NCI-H460 (cell line): ENCODE measurements around the genes ANP32A and SPESP1.

GRCh38 chr15:67147388-67148050 is 82.1 kb downstream of the SMAD3 start:
RAMPAGE:
- cytosol, long total RNA: no peak
- long total RNA: no peak
- nucleus, long total RNA: no peak

GRCh38 chr15:67148991-67150043 is 83.9 kb downstream of the SMAD3 start:
RAMPAGE:
- cytosol, long total RNA: no peak
- long total RNA: no peak
- nucleus, long total RNA: no peak

RAMPAGE:
- cytosol, long total RNA: no peak
- long total RNA: no peak
- nucleus, long total RNA: no peak
Measured at GRCh38 chr15:67164692-67165304, 89.7 kb downstream of the AAGAB start.

RAMPAGE:
- cytosol, long total RNA: no peak
- long total RNA: no peak
- nucleus, long total RNA: no peak
Measured at GRCh38 chr15:67685350-67686291, 139.7 kb upstream of the SKOR1 start.

DNA sequence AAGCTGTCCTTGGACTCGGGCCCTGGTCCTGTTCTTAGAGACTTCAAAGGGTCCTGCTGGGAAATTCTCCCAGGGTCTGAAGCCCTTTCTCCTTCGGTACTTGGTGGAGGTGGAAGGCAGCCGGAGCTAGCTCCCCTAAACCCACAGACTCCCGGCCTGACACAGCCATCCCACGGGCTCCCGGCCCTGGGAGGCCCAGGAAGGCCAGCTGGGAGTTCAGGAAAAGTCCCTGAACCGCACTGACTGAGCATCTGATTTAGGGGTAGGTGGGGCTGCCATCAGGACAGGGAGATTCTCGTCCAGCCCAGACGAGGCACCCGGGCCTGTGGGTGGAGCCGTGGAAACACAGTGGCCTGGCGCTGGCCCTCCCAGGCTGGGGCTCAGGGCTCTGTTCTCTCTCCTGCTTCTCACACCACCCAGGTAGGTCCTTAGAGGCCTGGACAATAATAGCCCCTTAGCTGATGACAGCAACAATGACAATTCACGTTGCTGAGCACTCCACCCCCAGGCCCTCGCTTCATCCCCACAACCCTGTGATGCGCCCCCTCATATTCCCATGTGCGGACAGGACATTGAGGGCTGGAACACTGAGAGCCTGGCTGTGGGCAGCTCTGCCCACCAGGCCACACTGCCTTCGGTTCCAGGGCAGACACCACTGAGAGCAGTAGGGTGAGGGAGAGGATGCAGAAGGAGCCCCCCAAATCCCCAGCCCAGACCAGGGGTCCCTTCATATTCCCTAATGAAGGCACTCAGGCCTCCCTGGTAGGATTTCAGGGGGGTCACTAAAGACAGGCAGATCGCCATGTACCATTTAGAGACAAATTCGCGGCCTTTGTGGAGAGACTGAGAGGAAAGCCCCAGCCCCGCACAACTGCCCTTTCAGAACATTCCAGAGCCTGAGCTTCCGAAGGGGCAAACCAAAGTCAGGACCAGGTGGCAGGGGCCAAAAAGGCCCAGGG is 4.5 kb downstream of the CALML4 start:
RAMPAGE:
- cytosol, long total RNA: no peak
- long total RNA: no peak
- nucleus, long total RNA: no peak

DNA sequence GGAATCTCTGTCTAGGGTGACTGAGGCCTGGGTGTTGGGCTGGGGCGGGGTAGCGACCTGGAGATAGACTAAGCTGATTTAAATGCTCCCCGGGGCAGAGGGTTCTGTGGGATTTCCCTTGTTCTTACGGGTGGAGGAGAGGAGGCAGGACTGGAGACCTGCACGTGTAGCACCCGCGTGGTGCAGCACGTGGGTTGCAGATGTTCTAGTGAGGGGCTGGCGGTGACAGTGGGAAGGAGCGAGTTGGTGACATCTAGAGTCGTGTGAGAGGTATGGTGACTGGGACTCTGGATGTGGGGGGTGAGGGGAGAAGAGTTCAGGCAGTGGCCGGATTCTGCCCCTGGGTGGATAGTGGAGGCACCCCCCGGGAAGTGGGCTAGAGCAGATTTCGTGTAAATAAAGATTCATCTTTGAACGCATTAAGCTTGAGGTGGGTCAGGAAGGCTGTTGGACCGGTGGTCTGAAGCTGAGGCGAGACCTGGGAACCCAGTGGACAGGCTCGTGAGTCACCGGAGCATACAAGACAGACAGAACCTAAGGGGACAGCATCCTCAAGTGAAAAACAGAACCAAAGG is 498 bp upstream of the CLN6 start:
RAMPAGE:
- cytosol, long total RNA: no peak
- long total RNA: no peak
- nucleus, long total RNA: no peak

GRCh38 chr15:68256346-68257465 is 20.8 kb upstream of the FEM1B start:
RAMPAGE:
- cytosol, long total RNA: no peak
- long total RNA: no peak
- nucleus, long total RNA: no peak

DNA sequence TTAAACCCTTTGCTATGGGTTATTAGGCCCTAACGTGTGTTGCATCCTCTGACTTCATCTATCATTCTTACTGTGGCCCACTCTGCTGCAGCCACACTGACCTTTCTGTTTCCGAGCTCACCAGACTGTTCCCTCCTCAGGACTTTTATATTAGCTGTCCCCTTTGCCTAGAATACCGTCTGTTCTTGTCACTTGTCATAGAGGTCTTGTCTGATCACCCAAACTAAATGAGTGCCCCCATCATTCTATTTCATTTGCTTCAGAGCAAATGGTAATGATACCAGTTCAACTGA is 861 bp upstream of the FEM1B start:
RAMPAGE:
- cytosol, long total RNA: no peak
- long total RNA: no peak
- nucleus, long total RNA: no peak

RAMPAGE:
- cytosol, long total RNA: no peak
- long total RNA: no peak
- nucleus, long total RNA: no peak
Measured at GRCh38 chr15:68407470-68407910, 24.5 kb downstream of the ITGA11 start.

GRCh38 chr15:68479315-68479817 is 47.4 kb upstream of the ITGA11 start:
RAMPAGE:
- cytosol, long total RNA: no peak
- long total RNA: no peak
- nucleus, long total RNA: no peak

GRCh38 chr15:68789535-68790566 is 30.8 kb downstream of the ANP32A start:
RAMPAGE:
- cytosol, long total RNA: no peak
- long total RNA: no peak
- nucleus, long total RNA: no peak

RAMPAGE:
- cytosol, long total RNA: start-site peak on the minus strand at chr15:68820768-68820907, 6,792 and 7,784 reads in 2 replicates
- long total RNA: start-site peak on the minus strand at chr15:68820768-68820895, 949 and 2,021 reads in 2 replicates
- nucleus, long total RNA: start-site peak on the minus strand at chr15:68820762-68820895, 6,949 and 1,416 reads in 2 replicates
Measured at GRCh38 chr15:68820710-68820953, at the start of gene ANP32A. Gene ANP32A (minus strand): TSS chr15:68820895.

GRCh38 chr15:68821711-68822555 is 1.2 kb upstream of the ANP32A start:
RAMPAGE:
- cytosol, long total RNA: no peak
- long total RNA: no peak
- nucleus, long total RNA: no peak

RAMPAGE:
- cytosol, long total RNA: no peak
- long total RNA: no peak
- nucleus, long total RNA: no peak
Measured at GRCh38 chr15:68929812-68931267, at the start of gene SPESP1. Gene SPESP1 (plus strand): TSS chr15:68930525.

DNA sequence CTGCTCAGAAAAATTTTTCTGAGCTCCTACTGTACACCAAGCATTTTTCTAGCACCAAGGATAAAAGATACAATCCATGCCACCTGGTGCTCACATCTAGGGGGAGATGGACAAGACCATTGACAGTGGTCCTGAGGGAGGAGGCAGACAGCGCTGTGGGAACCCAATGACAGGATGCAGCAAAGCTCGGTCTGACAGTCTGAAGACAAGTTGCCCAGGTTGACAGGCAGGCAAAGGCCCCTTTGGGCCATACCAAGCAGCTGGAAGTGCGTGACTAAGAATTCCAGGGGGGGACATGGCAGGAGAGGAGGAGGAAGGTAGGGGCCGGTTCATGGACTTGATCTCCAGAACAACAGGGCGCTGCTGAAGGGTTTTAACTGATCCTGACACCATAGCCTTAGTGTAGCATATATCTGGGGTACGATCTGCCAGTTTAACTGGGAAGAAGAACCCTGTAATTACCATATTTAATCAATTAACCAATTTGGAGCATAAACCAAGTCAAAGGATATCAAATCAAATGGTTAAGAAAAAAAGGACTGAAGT is 83.4 kb downstream of the RPLP1 start:
RAMPAGE:
- cytosol, long total RNA: no peak
- long total RNA: no peak
- nucleus, long total RNA: no peak

DNA sequence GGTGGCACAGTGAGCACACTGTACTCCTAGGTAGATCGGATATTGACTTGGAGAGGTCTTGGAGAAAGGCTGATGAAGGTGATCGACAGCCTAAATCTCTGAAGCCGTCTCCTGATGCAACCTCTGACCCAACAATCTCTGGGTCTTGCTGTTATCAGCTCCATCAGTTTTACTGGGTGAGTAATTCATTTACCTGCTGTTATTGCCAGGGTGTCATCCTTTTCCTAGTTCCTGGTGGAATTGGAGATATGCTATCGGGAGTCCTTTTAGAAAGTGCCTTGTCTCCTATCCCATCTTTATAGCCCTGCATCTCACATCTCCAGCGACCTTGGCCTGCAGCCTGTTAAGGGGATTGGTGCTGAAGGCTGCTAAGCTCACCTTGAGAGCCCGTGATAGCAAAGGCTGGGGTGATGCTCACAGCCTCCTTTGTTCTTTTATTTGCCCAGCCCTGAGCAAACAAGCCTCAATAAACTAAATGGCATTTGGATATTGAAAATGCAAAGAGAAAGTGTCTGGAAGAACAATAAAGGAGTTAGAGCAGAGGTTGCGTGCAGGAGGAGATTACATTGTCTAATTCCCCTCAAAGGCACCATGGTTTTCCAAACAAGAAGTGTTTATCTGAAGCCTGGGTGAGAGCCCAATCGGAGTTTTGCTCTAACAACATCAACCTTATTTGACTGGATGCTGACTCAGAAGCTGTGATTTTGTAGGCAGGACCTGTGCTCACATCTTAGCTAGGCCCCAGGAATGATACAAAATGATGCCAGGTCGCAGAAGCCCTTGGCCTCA is 101.8 kb downstream of the RPLP1 start:
RAMPAGE:
- cytosol, long total RNA: no peak
- long total RNA: no peak
- nucleus, long total RNA: no peak

DNA sequence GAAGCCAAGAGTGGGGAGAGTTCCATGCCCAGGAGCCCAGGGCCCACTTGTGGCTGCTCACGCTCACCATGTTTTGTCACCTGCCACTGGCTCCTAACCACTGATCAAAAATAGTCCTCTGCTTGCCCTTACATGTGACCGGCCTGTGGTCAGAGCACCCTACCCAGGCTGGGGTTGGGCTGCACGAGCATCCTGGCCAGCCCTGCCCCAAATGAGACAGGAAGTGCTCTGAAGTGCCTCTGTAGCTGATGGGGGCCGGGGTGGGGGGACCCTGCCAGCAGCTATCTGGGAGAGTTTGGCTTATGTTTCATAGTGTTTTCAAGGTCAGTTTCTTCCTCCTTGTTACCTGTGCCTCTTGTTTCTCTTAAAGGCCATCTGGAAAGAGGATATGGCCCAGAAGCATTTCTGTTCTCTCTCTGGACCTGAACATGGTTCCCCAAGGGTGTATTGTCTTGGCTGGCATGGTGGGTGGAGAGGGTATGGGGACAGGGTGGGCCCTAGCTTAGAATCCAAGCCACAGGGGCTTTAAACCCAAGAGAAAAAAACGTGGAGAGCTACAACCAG is 216.5 kb downstream of the RPLP1 start:
RAMPAGE:
- cytosol, long total RNA: no peak
- long total RNA: no peak
- nucleus, long total RNA: no peak

RAMPAGE:
- cytosol, long total RNA: no peak
- long total RNA: no peak
- nucleus, long total RNA: no peak
Measured at GRCh38 chr15:69760247-69761291, 308.0 kb downstream of the RPLP1 start.

DNA sequence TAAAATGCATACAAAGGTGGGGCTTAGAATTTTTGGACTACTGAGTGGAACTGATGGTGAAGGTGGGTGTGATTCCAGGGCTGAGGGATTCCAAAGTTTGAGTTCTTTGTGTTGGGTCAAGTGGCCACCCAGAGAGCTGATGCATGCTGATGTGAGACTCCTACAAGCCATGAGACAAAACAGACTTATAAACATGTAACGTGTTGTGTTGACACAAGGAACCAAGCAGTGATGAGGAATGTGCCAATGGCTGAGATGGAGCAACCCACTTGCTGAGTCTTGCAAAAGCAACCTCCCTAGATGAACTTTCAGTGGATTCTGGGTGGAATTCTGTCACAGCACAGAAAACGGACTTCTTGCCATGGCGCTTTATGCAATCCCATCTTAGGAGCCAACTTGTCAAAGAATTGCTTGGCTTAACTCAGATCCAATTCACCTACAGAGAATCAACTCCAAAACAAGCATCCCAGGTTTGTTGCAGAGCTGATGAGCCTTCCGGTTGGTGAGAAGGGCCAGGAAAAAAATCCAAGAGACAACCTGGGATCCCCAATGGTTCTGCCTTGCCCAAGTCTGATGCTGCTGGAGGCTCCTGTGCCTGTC is 288.9 kb downstream of the TLE3 start:
RAMPAGE:
- cytosol, long total RNA: no peak
- long total RNA: no peak
- nucleus, long total RNA: no peak

DNA sequence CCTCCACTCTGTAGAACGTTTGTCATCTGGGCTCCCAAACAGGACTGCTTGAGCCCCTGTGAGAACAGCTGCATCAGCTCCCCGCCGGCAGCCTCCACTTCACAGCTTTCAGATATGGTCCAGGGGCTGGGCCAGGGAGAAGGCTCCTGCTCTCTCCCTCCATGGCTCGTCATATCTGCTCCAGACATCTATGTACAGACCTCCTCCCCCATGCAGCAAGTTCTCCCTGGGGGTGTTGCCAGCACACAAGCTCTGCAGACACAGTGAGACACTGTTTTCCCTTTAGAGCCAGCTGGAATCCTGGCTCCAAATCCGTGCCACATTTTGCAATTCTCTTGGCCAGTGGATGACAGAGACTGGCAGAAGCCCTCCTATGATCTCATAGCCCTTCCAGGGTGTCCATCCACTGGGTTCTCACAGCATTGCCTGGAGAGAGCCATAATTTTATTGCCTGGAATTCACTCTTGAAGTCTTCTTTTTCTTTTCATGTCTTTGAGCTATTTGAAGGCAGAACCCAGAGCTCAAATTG is 203.9 kb downstream of the TLE3 start:
RAMPAGE:
- cytosol, long total RNA: no peak
- long total RNA: no peak
- nucleus, long total RNA: no peak